Helper T cell (primary cell): ENCODE results near the genes SNAP23, HAUS2 and CCNDBP1.

- PRO-cap, 2 experiments, result no peak in any of the 2 experiments
Observed at GRCh38 chr15:41926528-41927245, 32.8 kb upstream of the SPTBN5 start.

GRCh38 chr15:41932860-41933399 lies 39.1 kb upstream of the SPTBN5 start:
- PRO-cap, 2 experiments, result no peak in any of the 2 experiments

DNA sequence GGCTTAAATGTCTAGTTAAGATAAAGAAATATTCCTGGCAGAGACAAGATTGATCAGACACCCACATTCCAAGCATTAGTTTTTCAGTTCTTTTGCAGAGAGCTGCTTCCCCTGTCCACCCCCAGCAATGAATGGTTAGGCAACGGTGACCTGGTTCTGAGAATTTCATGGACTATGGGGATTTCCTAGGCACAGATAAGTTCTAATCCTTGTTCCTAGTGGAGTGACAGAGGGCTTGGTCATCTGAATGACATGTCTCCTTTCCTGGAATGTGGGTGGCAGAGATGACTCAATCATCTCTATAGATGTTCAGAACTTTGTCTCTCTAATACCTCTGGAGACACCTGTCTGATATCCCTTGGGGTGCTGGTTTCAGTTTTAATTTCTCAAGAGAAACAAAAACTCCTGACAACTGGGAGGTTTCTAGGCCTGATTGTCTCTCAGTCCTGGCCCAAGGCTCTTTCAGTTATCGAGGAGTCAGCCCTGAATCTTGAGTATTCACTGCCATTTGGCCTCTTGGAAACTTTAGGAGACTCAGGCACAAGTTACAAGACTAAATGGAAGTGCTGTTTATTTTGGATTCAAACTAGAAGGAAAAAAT lies 10.4 kb downstream of the PLA2G4E start:
- PRO-cap, 2 experiments, result no peak in any of the 2 experiments

DNA sequence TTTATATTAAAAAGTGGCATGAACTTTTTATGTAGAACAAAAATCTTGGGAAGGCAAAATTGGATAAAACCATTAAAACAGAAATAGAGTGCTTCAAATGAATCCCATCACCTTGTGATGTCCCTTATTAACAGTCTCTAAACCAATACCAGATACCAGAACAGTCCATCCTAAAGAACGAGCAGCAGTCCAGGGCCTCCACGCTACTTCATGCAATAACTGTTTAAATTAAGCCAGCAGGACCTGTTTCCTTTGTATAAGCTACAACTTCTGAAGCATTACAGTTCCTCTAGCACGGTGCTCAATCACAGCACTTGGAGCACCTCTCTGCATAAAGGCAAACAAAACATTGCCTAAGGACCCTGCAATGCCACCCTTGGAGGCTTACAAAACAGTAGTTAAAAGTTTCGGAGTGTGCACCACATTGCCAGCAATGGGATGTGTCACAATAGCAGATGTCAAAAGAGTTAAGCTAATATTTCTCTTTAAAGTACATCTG lies 2.5 kb upstream of the VPS39 start:
- PRO-cap, 2 experiments, result no peak in any of the 2 experiments

GRCh38 chr15:42271452-42271885 lies 1.5 kb upstream of the GANC start:
- PRO-cap, 2 experiments, result no peak in any of the 2 experiments

- PRO-cap, 2 experiments, result no peak in any of the 2 experiments
Observed at GRCh38 chr15:42386322-42386740, 27.0 kb downstream of the CAPN3 start.

- PRO-cap, 2 experiments, result no peak in any of the 2 experiments
Observed at GRCh38 chr15:42471979-42472560, 18.9 kb downstream of the ZNF106 start.

- PRO-cap, 2 experiments, result peak in 2 of 2 experiments; most common plus-strand start chr15:42495607 (in 1); most common minus-strand start chr15:42495442 (in 1)
Observed at GRCh38 chr15:42494941-42496159, at the start of gene SNAP23. Gene SNAP23, plus strand, starts transcription at chr15:42495634.

- PRO-cap, 2 experiments, result no peak in any of the 2 experiments
Observed at GRCh38 chr15:42505083-42505674, 9.7 kb downstream of the SNAP23 start.

- PRO-cap, 2 experiments, result peak in 2 of 2 experiments; most common plus-strand start chr15:42548838 (in 2); most common minus-strand start chr15:42548770 (in 2)
Observed at GRCh38 chr15:42548679-42549189, at the start of gene HAUS2. Gene HAUS2, plus strand, starts transcription at chr15:42548838.

DNA sequence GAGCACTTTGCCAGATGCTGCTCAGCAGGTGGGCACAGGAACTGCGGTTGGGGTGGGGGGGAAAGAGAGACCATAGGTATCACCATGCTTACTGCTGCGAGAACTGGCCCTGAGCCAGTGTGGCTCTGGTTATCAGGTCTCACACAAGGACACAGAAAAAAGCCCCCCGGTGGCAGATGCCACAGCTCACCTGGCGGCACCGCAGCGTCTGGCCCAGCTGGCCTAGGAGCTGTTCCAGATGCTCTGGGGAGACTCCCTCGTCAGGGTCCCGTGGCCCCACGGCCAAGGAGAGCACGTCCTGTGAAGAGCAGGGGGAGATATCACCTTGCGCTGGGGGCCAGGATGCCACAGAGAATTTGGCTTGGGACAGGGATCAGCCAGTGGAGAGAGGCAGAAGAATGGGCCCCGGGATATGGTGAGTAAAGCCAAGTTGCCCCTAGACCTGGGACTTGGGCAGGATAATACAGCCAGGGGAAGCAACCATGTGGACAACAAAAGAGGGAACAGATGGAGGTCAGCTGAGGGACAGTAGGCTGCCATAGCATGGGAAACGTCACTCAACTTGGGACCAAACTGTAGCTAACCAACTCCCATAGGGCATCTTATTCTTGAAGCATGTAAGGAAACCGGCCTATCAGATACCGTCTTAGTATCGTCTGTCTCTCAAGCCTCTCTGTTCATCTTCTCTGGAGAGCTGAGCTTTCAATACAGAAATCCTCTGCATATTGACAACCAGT lies 10.6 kb downstream of the CDAN1 start:
- PRO-cap, 2 experiments, result no peak in any of the 2 experiments

- PRO-cap, 2 experiments, result no peak in any of the 2 experiments
Observed at GRCh38 chr15:42731032-42731782, 5.7 kb downstream of the CDAN1 start.

GRCh38 chr15:42736058-42736837 lies 680 bp downstream of the CDAN1 start:
- PRO-cap, 2 experiments, result no peak in any of the 2 experiments

GRCh38 chr15:43127640-43128267 lies 5.6 kb upstream of the TMEM62 start:
- PRO-cap, 2 experiments, result no peak in any of the 2 experiments

DNA sequence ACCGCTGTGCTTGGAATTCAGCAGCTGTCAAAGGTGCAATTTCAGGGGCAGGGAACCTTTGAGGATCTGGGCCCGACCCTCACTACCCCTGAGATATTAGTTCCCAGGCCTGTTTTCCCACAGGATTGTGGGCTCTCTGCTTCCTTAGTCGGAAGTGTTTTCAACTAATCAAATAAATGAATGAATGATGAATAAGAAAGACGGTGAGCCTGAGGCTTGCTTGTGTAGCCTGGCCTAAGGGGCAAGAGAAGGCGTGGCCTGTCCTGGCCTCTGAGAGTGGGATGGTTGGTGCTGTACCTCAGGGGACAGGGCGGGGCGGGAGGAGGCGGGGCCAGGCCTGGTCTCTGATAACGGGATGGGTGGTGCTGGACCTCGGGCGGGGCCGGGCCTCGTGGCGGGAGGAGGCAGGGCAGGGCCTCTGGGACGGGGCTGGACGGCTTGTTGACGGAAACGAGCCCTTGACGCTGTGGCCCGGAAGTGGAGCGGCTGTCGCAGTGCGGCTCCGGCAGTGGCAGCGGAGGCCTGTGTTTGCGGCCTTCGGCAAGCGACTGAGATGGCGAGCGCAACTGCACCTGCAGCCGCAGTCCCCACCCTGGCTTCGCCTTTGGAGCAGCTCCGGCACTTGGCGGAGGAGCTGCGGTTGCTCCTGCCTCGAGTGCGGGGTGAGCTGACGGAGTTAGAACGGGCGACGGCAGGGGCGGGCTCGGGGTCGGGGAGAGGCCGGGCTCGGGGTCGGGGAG lies at the start of gene CCNDBP1:
TSS of gene CCNDBP1 (plus strand) at position 458 of the 740 bp plus-strand sequence.
- PRO-cap, 2 experiments, result peak in 2 of 2 experiments; most common plus-strand start position 494 of the sequence (in 2); most common minus-strand start position 283 of the sequence (in 1)

GRCh38 chr15:43292627-43293181 lies 9.4 kb downstream of the TGM7 start:
- PRO-cap, 2 experiments, result no peak in any of the 2 experiments

- PRO-cap, 2 experiments, result no peak in any of the 2 experiments
Observed at GRCh38 chr15:43331595-43332309, 1.3 kb downstream of the ADAL start.

DNA sequence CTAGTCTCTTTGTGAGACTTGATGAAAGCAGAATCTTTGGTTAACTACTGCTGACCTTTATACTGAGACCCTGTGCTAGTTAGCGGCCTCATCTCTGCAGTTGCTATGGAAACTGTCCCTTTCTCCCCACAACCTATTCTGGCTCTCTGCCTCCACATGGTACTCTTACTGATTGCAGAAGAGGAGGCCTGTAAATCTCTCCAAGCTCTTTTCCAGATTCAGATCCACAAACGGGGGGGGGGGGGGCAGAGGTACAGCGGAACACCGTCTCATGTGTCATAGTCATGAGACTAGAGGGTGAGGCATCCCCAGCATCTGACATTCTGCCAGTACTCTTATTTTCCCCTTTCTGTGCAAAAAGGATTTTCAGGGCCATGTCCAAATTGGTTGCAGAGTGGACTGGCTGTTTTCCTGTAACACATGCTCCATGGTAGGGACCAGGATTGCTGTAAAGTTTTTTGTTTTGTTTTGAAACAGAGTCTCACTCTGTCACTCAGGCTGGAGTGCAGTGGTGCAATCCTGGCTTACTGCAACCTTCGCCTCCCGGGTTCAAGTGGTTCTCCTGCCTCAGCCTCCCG lies 8.4 kb upstream of the MAP1A start:
- PRO-cap, 2 experiments, result no peak in any of the 2 experiments

- PRO-cap, 2 experiments, result peak in 2 of 2 experiments; most common minus-strand start chr15:43748473 (in 2)
Observed at GRCh38 chr15:43748408-43748741, 2.1 kb downstream of the PDIA3 start.

DNA sequence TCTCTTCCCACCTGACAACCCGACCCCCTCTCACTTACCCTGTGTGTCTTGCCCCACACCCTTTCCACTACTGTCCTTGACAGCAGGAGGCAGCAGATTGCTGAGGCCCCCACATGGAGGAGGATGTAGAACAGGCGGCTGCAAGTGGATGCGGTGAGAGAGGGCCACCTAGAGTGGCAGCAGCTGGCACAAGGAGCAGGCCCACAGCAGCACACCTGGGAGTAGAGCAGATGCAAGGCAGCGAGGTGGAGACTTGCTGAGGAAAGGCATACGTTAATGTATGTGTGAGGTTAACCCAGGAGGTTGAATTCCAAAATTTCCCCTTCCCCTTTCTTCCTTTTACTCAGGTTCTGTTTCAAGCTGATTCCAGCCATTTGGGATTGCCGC lies 755 bp downstream of the SERINC4 start:
- PRO-cap, 2 experiments, result no peak in any of the 2 experiments